ENCODE results near the gene TSPAN7.

DNA sequence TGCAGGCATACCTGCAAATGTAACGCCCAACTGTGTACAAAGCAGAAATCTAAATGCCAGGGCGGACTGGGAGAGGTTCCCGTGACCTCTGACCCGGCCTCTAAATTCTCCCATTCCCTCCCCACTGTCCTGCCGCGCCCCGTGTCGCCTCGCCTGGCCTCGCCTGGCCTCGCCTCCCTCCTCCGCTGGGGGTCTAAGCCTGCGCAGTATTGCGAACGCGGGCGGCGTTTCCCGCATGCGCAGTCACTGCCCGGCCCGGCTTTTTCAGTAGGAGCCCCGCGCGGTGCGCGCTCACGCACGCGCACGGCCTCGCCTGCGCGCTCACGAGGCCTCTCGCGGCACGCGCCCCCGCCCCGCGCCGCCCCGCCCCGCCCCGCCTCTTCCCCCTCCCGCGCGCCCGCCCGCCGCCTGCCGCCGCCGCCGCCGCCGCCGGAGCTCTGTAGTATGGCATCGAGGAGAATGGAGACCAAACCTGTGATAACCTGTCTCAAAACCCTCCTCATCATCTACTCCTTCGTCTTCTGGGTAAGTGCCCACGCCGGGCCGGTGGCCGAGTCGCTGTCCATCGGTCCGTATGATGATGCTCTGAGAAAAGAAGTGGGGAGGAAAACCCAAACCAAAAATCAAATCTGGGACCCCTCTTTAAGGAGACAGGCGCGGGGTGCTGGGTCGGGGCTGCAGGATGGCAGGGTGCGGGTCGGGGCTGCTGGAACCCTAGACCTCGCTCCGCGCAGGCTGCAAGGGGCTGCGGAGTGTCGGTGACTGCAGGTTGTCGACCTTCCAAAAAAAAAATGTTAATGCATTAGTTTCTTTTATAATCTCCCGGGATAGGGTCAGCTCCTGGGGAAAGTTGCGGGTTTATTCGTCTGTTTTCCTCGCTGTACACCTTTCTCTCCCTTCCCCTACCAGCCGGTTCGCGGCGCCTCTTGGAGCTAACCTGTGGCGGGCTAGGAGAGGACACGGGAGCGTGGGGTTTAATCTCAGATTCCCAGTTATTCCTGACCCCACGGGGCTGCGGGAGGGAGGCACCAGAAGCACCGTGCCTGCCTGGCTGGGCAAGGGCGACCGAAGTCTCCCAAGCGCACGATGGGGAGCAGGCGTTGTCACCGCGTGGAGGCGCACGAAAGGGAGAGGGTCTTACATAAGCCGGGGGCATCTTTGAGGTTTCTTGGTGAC is at the start of gene TSPAN7:
TSPAN7 (plus strand) TSS at position 440 of the 1,176 bp plus-strand sequence.
- PRO-cap = no peak

DNA sequence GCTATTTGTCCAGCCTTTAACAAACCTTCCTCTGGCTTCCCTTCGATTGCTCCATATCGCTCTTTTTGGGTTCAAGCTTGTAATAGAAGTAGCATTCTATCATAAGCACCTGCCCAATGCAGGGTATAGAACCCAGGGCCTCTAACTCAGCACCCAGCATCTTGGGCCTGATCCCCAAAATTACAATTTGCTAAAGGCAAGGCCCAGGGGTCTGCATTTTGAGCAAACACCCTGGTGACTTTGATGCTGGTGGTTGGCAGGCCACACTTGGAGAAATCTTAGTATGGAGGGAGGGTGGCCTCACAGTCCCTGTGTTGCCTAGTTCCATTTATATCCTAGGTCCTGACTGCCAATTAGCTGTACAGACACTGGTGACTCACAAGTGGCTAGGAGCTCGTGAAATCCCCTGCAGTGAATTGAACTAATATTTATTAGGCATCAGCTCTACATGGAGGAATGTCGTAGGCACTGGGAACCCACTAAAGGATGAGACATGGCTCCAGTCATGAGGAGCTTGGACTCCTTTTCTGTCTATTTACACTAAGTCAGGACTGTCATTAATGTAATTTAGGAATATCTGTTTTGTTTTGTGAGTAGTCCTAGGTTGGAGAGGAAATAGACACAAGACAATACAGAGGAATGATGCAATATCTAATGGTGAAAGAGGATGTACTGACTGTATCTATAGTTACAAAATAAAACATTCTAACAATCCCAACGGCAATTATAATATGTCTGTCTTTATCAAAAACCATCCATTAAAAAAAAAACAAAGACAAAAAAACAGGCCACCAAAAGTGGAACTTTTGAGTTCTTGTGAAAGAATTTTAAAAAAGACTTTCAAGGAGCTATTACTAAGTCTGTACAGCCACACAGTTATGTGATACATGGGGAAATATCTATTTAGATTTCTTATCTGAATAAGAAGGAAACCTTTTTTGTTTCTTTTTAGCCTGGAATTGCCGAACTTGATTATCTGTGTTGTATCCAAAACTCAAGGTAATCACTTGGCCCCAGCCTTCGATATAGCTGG is 67.7 kb downstream of the MID1IP1 start:
- PRO-cap = no peak

DNA sequence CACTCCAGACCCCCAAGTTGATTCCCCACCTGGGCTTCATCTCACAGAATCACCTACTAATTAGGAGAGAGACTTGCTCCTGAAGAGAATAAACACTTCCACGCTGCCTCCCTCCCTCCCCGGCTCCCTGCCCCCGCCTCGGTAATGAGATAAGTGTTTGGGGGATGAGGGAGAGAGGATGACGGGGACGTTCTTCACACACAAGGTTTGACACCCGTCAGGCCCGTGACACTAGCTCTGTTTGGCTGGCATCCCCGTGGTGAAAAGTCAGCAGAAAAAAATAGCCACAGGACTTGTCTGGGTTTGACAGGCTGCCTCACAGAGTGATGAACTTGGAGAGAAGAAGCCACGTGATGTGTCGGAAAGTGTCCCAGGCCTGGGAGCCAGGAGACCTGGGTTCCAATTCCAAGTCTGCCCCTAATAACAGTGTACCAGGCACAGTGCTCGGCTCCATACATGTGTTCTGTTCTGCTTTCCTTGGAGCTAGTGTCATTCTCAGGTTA is 578.1 kb downstream of the BCOR start:
- PRO-cap = no peak

GRCh38 chrX:39577758-39577957 is 520.1 kb downstream of the BCOR start:
- PRO-cap = no peak

DNA sequence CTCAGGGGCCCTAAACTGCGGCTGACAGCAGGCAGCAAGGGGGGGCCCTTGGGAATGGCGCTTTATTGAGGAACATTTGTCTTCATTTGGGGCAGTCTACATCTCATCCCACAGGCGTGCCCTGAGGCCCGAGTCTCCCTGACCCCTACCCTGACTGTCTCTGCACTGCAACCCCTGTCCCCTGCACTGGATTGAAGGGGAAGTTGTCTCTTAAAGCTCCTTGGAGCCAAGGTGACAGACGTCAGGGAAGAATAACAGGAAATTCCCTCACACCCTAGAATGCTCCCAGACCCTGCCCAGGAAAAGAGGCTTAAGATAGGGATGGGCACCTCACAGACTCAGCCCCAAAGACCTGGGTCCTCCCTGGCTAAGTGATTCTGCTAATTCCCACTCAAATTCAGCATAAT is 410.1 kb downstream of the BCOR start:
- PRO-cap = no peak

- PRO-cap = no peak
Measured at GRCh38 chrX:39787865-39788377, 309.8 kb downstream of the BCOR start.

- PRO-cap = no peak
Measured at GRCh38 chrX:40007085-40007382, 90.7 kb downstream of the BCOR start.

- PRO-cap = no peak
Measured at GRCh38 chrX:40012722-40012939, 85.1 kb downstream of the BCOR start.

- PRO-cap = no peak
Measured at GRCh38 chrX:40064243-40064922, 33.4 kb downstream of the BCOR start.

- PRO-cap = no peak
Measured at GRCh38 chrX:40145714-40146249, 48.0 kb upstream of the BCOR start.

DNA sequence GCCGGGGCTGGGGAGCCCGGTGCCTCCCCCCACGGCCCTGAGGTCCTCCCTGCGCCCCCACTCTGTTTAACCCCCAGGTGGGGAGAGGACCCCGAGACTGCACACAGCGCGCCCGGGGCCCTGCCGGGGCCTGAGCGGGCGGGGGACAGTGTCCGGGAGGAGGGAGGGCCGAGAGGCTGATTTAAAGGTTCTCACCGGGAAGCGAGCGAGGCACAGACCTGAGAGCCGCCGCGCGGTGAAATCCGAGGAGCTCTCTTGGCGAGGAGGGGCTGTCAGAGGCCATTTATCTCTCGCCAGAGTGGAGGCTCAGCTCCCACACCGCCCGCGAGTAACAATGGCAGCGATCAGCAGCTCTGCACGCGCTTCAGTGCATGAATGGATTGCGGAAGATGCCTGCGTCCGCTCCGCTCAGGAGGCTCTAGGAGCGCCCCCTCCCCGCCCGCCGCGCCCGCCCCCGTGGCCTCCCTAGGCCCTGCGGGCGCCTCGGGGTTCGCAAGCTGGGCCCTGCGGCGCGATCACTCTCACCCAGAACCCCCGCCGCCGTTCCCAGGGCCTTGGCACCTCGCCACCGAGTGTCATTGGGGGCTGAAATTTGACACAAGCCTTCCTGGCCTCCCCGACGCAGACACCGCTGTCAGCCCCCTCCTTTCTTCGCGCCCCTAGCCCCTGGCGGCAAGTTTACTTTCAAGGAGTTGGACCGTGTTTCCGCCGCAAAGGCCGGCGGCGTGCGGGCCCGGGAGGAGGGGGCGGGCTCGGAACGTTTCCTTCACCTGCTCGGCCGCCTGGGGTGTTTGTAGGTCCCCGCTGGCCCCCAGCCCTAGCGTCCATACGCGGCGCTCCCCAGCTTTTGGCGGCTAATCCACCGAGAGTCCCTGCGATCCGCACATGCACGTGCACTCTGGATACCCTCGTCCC is 48.7 kb upstream of the BCOR start:
- PRO-cap = unidirectional peak, minus-strand start at position 548 of the sequence; unidirectional peak, minus-strand start at position 668 of the sequence

- PRO-cap = no peak
Measured at GRCh38 chrX:40157224-40158146, 59.7 kb upstream of the BCOR start.

- PRO-cap = no peak
Measured at GRCh38 chrX:40168436-40168793, 70.7 kb upstream of the BCOR start.

- PRO-cap = no peak
Measured at GRCh38 chrX:40172777-40173182, 75.0 kb upstream of the BCOR start.

- PRO-cap = no peak
Measured at GRCh38 chrX:40266039-40266253, 168.2 kb upstream of the BCOR start.

DNA sequence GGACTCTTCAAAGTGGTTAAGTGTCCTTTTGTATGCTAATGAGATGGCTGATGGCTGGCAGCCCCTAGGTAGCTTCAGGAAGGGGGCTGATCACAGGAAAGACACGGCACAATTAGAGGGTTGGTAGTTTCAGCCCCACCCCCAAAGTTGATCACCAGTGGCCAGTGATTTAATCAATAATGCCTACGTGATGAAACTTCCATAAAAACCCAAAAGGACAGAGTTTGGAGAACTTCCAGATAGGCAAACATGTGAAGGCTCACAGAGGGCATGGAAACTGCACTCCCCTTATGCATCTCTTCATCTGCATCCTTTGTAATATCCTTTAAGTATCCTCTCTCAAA is 16.5 kb upstream of the CXorf38 start:
- PRO-cap = no peak

GRCh38 chrX:40687115-40688131 is 40.1 kb upstream of the CXorf38 start:
- PRO-cap = no peak

DNA sequence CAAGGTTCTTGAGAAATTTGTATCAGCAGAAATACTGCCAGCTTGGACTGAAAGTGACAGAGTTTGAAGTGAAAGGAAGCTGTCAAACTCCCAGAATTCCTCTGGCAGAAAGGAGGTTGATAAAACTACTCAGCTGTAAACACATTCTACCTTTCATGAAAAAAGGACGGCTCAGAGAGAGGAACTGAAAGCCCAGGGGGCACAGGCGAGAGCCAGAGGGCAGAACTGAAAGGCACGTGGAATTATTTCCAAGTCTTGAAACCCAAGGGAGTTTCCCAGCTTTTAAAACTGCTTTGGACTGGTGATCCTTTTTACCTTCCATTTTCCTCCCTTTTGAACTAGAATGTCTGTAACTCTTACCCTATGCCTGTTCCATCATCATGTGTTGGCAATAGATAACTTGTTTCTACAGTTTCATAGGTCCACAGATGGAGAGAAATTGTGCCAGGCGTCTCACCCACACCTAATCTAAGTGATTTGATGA is 14.6 kb upstream of the MED14 start:
- PRO-cap = no peak

- PRO-cap = no peak
Measured at GRCh38 chrX:41110656-41110953, 25.4 kb downstream of the USP9X start.

GRCh38 chrX:41165841-41166348 is 80.7 kb downstream of the USP9X start:
- PRO-cap = no peak

Measured in SP-49 (cell line).